H4 (cell line): Measurements from ENCODE around the gene CCL13.

- RAMPAGE, long total RNA: no peak
These were observed 40.7 kb downstream of the RAB11FIP4 start for GRCh38 chr17:31431997-31432693.

- RAMPAGE, long total RNA: no peak
These were observed 65.9 kb downstream of the RAB11FIP4 start for GRCh38 chr17:31457175-31458062.

DNA sequence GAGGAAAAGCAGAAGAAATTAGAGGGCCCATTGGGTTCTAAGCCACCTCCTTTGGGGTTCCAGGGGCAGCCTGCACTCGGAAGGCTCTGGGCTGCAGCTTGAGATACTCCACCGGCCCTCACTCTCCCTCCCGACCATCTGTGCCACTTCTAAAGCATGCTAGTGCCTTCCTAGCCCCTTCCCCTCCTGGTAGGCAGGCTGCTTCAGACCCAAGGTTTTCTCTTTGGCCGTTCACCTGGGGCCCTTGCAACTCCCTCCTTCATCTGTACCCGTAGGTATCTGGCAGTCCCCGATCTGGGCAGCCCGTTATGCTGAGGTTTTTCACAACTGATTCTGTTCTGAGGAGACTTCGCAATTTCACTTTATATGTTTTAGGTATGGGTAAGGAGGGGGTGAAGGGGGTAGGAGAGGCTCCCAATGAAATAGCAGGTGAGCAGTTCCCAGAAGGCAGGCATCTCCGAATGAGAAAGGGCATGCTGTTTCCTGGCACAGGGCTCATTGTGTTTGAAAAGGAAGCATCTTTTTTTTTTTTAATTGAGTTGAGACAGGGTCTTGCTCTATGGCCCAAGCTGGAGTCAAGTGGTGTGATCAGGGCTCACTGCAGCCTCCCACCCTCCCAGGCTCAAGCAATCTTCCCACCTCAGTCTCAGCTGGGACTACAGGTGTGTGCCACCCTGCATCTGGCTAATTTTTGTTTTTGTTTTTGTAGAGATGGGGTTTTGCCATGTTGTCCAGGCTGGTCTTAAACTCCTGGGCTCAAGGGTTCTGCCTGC is 98.7 kb downstream of the RAB11FIP4 start:
- RAMPAGE, long total RNA: no peak

GRCh38 chr17:31523244-31524263 is 132.1 kb downstream of the RAB11FIP4 start:
- RAMPAGE, long total RNA: no peak

DNA sequence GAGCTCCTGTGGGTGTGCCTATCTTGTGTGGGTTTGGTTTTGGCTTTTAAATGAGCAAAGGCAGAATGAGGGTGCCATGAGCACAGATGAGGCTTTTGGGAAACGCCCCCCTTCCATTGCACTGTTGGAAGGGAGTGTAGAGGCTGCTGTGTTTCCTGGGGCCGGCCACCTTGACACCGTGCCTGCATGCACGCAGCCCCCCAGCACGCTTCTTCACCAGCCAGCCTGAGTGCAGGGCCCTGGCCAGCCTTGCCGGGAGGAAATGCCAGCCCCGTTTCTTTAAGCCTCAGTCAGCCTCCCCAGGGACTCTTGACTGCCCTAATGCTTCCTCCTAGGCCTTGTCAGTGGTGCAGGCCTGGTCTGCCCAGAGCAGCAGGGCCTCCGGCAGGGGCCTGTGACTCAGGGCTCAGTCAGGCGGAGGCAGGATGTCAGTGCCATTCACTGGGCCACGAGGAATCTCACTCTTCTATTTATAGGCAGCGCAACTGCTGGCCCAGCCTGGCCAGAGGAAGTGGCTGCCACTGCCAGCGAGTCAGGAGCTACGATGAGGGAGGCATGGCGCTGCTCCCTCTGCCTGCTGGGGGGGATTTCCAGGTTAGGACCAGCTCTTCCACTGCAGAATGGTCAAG is 205.0 kb downstream of the RAB11FIP4 start:
- RAMPAGE, long total RNA: no peak

DNA sequence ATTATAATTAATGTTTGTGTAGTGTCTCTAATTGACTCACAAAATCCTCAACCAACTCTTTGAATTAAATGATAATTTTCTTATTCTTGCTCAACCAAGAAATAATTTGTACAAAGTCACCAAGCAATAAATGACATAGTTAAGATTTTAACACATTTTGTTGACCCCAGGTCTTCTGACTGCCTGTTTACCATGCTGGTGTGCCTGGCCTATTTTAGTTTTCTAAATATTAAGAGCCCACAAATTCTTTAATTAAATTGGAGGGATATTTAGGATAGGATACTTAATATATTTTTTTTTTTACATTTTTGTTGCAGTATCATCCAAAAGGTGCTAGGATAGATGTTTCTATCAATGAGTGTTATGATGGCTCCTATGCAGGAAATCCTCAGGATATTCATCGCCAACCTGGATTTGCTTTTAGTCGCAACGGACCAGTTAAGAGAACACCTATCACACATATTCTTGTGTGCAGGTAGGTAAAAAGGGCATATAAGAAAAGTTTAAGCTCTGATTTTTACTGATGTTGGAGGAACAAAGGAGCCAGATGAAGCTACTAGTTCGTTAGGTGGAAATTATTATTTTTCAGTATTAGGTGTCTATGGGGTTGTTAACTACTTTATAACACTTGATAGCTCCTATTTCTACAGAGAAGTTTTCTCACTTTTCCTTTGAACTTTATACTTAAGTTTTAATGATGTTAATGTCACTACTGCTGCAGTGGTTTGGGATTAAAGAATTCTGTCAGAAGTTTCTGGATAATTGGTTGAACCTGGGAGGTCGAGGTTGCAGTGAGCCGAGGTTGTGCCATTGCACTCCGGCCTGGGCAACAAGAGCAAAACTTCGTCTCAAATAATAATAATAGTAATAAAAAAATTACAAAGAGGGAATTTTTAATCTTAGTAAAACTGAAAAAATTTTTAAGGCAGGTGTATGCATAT is 12.7 kb upstream of the LRRC37B start:
- RAMPAGE, long total RNA: no peak

- RAMPAGE, long total RNA: no peak
These were observed 7.9 kb upstream of the LRRC37B start for GRCh38 chr17:31999083-31999946.

DNA sequence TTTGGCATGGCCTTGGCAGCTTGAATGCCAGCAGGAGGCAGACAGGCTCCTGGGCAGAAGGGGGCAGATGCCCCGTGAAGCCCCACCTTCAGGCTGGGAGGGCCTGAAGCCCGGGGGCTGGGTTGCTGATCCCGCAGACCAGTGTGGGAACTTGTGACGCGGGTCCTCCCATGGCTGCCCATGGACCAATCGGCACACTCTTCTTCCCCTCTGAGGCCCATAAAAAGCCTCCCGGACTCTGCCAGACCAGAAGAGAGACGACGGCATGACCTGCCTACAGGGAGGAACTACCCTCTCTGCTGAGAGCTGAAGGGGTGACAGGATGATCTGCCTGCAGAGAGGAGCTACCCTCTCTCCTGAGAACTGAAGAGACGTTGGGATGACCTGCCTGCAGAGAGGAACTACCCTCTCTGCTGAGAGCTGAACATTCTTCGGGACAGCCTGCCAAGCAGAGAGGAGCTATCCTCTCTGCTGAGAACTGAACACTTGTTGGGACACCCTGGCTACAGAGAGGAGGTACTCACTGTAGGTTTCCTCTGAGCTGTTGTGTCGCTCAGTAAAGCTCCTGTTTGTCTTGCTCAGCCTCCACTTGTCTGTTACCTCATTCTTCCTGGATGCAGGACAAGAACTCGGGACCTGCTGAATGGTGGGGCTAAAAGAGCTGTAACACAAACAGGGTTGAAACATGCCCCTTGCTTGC is 17.6 kb downstream of the RHOT1 start:
- RAMPAGE, long total RNA: no peak

DNA sequence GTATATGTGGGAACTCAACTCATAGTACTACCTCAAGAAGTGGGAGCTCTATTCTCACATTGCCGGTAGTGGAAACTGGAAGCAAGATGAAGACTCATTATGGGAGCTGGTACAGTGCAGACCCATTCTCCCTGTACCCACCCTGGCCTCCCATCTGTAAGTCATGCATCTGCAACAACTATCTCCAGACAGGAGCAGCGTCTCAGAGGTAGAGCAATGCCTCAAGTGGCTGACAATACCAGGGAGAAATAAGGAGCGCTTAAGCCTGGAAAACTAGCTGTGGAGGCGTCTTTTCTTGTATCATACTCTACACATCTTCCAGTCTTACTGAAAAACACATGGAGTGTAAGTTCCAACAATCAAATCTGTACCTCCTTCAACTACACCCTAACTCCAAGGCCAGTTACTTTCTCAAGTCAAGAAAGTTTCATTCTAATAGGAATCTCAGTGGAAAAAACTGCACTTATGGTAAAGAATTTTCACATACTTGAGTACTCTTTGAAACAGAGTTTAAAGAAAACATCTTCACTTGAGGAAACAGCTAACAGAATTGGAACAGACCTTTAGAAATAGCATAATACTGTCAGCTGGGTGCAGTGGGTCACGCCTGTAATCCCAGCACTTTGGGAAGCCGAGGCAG is 29.9 kb upstream of the PSMD11 start:
- RAMPAGE, long total RNA: no peak

- RAMPAGE, long total RNA: no peak
These were observed 1.7 kb downstream of the PSMD11 start for GRCh38 chr17:32445775-32446675.

DNA sequence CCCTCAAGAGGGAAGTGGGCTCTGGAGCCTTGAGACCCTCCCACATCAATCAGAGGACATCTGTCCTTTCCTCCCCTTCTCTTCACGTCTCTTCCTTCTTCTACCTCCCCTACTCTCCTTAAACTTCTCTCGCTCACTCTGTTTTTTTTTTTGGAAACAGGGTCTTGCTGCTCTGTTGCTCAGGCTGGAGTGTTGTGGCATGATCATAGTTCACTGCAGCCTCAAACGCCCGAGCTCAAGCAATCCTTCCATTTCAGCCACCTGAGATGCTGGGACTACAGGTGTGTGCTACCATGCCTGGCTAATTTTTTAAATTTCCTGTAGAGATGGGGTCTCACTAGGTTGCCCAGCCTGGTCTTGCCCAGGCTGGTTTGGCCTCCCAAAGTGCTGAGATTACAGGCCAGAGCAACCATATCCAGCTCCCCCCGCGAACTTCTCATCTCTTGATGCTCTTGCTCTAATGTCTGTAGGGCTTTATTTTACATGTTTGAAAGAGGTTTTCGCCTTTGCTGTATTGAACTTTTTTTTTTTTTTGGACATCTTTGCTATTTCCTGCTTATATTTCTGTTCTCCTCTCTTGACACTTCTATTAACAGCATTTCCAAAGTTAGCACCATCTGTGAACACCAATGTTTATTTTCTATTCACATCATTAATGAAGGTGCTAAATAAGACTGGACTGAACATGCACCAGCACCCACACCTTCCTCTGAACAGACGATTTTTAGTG is 24.5 kb downstream of the CDK5R1 start:
- RAMPAGE, long total RNA: no peak

DNA sequence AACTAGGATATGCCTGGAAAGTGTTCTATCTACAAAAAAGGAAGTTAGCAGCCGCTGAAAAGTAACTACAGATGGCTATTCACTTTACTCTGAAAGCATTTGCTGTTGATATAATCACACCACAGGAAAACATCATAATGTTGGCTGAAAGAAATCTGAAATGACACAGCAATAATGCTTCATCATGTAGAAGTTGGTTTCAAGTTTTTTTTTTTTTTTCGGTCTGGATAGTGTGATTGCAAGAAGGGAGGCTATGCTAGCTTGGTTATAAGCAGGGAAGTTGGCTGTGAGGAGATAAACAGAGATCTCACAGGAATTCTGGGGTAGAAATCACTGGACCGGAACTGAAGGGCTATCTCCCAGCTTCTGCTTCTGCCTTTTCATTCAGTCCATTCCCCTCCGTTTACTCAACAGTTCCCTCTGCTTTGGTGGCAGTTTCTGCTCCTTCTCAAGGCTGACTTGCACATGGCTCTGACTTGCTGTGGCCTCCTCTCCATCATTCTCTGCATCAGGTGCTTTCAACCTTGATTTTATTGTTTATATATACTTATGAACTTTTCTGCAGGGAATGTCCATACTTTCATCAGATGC is 57.8 kb downstream of the MYO1D start:
- RAMPAGE, long total RNA: no peak

DNA sequence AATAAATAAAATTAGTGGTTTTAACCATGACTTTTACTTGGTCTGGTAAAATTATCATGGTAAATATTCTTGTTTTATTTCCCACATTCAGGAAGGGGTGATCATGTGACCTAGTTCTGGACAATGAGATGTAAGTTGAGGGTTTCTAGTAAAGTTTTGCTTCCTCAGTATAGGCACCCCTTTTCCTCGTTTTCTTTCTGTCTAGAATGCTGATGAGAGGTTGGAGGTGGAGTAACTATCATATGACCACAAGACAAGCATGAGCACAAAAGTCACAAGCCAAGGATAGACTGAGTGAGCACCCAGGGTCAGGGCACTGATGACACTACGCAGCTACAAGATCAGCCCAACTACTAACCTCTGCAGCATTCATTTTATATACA is 53.9 kb downstream of the MYO1D start:
- RAMPAGE, long total RNA: no peak

DNA sequence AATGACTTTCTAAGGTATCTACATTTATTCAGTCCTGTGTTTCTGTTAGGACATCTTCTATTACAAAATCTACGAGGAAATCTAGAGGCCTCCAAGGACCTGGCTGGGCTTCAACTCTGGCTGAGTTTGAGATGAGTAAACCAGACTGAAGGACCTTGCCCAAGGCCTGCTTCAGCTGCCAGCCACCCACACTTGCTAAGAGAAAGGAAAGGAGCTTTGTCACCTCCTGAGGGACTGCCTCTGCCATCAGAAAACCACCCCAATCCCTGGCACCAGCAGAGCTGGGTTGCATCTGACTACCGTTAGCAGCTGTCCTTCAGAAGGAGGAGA is 1.3 kb upstream of the MYO1D start:
- RAMPAGE, long total RNA: no peak

- RAMPAGE, long total RNA: no peak
These were observed 273.1 kb upstream of the CCL2 start for GRCh38 chr17:33981914-33982477.

GRCh38 chr17:34252032-34253393 is 2.6 kb upstream of the CCL2 start:
- RAMPAGE, long total RNA: no peak

DNA sequence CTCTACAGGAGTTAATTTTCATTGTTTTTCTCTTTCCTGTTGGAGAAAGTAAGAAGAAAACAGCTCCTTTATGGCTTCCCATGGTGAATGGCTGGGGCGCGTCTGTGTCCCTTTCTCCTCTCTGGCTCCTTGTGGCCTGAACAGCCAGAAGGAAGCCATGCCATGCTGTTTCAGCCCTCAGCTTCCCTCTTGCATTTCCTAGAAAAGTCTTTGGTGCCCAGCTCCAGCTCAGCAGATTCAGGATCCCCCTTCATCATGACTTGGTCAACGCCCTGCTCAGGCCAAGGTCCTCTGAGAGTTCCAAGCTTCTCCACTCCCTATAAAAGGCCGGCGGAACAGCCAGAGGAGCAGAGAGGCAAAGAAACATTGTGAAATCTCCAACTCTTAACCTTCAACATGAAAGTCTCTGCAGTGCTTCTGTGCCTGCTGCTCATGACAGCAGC is at the start of gene CCL13:
Gene CCL13 (plus strand): TSS at position 350 of the 443 bp plus-strand sequence.
- RAMPAGE, long total RNA: no peak

GRCh38 chr17:34979365-34980200 is 729 bp upstream of the LIG3 start:
- RAMPAGE, long total RNA: no peak

DNA sequence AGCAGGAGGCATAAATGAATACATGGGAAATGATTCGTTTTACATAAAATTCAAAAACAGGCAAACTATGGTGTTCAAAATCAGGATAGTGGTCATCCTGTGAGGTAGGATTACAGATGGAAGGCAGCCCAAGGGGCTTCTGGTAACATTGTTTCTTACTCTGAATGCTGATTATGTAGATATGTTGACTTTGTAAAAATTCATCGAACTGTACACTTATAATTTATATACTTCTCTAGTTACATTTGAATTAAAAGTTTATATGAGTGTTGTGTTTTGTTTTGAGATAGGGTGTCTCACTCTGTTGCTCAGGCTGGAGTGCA is 24.9 kb downstream of the RFFL start:
- RAMPAGE, long total RNA: no peak

DNA sequence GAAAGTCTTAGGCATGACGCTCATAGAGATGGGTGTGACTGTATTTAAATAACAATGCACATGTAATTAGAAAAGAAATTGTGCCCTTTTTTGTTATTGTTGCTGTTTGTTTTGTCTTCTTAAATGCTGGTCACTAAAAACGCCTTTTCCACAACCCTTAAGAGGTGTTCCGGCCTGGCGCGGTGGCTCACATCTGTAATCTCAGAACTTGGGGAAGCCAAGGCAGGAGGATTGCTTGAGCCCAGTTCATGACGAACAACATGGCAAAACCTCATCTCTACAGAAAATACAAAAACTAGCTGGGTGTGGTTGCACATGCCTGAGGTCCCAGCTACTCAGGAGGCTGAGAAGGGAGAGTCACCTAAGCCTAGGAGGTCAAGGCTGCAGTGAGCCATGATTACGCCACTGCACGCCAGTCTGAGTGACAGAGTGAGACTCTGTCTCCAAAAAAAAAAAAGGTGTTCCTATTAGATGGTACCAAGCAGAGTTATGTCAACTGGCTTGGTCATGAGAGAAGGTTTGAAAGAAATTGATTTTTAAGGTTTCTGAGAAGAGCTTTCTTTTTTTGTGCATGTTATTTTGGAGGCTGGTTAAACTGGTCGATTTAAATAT is 23.5 kb upstream of the RFFL start:
- RAMPAGE, long total RNA: no peak